Vagina (tissue), 1 donor: ENCODE data around the gene FGD5.

- PRO-cap, result no peak
- RAMPAGE, long total RNA, result start-site peak on the plus strand at chr3:13570904-13571072, 309 reads
Observed at GRCh38 chr3:13570420-13571501, 21.8 kb downstream of the FBLN2 start.

DNA sequence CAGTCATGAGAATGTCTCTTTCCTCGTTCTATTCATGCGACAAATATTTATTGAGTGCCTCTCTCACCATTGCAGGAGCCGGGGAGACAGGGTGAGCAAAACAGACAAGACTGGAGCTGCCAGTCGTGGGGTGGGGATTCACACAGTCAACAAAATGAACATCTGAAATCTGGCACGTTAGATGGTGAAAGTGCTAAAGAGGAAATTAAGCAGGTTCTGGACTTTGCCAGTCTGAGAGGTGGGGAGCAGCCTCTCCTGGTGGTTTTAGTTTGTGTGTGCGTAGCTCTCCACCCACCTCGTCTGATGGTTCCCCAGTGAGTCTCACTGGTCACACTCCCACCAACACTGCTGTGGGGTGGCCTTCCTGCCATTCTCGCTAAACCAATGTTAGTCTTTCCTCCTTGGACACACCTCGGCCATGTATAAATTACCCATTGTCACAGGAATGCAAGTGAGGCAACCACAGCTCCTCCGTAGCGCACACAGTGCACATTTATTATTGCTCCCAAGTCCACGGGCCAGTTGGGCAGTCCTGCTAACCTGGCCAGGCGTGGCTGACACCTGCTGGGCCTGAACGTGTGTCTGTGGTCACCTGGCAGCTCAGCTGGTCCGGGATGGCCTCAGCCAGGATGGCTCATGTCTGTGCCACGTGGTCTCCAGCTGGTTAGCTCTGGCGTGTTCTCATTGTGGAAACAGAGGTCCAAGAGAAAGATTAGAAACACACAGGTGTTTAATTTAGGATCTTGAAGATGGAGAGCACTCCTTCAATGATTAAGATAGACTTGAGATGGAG lies 31.6 kb downstream of the FBLN2 start:
- PRO-cap, result no peak
- RAMPAGE, long total RNA, result no peak

GRCh38 chr3:14016719-14017752 lies 107.6 kb downstream of the CHCHD4 start:
- PRO-cap, result no peak
- RAMPAGE, long total RNA, result start-site peak on the plus strand at chr3:14017482-14017498, 73 reads

DNA sequence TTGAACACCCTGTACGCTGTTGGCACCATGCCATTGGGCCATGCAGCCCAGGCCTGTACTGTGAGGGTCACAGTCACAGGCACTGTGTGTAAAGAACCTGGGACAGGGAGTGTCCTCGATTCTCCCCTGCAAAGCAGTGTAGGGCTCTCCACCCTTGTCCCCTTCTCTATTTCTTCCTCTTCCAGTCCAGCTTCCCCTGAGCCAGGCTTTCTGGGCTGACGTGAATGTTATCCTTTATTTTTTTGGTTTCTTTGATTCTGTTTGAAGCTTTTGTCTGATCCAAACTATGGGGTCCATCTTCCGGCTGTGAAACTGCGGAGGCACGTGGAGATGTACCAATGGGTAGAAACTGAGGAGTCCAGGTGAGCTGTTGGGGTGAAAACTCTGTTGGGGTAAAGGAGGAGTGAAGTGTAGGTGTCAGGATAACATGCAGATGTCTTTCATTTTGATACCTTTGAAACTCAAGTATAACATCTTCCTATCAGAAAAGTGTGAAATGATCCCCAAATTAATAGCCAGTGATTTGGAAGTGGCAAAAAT lies 6.5 kb downstream of the TMEM43 start:
- PRO-cap, result no peak
- RAMPAGE, long total RNA, result no peak

- PRO-cap, result no peak
- RAMPAGE, long total RNA, result no peak
Observed at GRCh38 chr3:14224720-14225977, 46.5 kb downstream of the LSM3 start.

GRCh38 chr3:14319464-14320060 lies 82.8 kb upstream of the SLC6A6 start:
- PRO-cap, result no peak
- RAMPAGE, long total RNA, result no peak

DNA sequence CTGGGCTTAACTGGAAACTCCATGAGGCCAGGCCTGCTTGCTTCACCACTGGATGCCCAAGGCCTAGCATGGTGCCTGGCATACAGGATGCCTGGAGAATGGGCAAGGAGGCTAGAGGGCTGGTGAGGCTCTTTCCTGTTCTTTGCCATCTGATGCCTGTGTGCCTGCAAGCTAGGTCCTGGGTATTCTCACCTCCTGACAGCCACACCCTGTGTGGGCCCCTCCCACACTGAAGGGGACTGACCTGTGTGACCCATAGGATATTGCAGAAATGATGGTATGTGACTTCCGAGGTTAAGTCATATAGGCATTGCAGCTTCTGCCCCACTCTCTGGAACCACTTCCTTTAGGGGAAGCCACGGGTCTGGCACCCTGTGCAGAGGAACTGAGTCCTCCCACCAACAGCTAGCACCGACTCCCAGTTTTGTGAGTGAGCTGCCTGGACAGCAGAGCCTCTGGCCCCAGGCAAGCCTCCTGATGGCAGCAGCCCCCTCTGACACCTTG lies 24.7 kb upstream of the SLC6A6 start:
- PRO-cap, result no peak
- RAMPAGE, long total RNA, result no peak

DNA sequence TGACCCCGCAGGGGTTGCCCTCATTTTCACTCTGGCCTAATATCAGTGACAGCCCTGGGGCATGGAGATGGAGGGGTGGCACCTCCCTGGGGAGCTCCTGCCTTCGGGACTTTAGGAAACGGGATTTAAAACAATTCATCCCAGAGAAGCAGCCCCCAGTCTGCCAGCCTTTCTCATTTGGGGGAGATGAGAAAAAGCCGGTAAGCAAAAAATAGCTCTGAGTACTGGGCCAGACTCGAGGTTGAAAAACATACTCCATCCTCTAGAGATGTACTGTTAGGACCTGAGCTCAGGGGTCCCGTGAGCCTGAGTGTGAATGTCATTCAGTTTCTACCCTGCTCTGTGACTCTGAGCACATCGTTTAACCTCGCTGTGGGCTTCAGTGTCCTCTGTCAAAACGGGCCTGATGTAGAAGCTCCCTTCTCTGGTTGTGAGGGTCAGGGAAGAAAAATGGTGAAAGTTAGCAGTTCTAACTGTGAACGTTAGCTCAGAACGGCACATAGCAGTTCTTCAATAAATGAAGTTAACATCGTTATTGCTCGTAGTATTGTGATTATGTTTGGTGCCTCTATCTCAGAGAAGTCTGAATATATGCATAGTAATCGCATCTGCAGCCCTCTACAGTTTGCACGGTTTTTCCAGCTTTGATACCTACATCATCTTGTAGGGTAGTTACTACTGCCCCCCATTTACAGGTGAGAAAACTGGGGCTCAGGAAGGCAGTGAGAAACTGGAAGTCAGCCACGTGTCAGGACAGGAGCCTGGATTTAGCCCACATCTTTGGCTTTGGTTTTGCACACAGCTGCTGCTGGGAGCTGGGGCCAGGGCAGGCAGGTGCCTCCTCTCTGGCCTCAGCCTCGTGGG lies 18.9 kb downstream of the SLC6A6 start:
- PRO-cap, result no peak
- RAMPAGE, long total RNA, result no peak

- PRO-cap, result no peak
- RAMPAGE, long total RNA, result no peak
Observed at GRCh38 chr3:14431417-14431907, 29.1 kb downstream of the SLC6A6 start.

DNA sequence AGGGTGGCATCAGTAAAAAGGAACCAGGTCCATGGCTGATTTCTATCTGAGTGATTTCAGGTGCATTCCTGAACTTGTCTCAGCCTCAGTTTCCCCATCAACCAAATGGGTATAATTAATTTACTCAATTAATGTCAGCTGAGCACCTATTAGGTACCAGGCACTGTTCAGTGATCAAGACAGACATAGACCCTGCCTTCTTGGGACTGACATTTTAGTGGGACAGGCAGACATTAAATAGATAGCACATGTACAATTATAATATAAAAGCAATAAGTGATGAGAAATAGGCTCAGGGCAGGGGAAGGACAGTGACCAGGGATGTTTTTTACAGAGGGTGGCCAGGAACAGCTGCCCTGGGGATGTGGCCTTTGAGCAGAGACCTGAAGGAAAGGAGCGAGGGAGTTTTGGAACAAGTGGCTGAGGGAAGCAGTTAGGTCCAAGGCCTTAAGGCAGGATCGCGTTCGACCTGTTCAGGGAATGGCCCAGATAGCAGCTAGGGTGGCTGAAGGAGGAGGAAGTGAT lies 51.1 kb downstream of the SLC6A6 start:
- PRO-cap, result no peak
- RAMPAGE, long total RNA, result no peak

GRCh38 chr3:14486263-14486722 lies 53.8 kb downstream of the GRIP2 start:
- PRO-cap, result no peak
- RAMPAGE, long total RNA, result no peak

DNA sequence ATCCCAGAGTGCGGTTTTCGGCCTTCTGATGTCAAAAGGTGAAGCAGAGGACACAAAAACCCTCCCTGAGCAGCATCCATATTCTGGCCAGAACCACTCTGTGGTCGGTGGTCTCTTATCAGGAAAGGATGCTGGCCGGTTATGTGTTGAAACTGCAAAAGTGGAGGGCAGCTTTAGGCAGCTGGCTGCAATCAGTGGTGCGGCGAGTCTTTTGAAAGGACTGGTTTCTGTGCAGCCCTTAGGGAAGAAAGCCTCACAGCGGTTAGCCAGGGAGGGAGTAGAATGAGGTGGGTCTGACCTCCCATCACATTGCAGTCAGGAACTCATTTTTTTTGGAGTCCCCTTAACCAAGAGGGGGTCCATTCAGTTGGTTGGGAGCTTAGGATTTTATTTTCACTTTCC lies 34.6 kb upstream of the CCDC174 start:
- PRO-cap, result no peak
- RAMPAGE, long total RNA, result no peak

DNA sequence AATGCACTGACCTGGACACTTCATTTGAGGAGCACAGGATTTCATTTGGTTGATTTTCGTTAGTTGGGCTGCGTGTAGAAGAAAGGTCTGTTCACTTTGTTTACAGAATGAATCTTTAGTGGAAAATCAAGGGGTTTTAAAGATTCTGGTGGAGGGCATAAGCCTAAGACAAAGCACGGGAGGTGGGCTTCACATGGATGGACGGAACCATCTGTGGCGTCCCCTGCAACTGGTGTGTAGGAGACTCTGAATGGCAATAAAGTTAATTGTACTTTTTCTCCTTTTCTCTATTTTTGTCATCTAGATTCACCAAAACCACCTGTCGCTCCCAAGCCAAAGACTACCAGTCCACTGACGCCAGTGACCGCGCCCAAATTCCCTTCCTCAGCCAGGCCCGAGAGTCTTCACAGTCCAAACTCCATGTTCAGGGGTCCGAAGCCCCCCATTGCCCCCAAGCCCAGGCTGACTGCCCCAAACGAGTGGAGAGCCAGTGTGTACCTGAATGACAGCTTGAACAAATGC lies at the start of gene FGD5:
Gene FGD5, plus strand, starts transcription at position 311 of the 522 bp plus-strand sequence.
- PRO-cap, result no peak
- RAMPAGE, long total RNA, result no peak

- PRO-cap, result no peak
- RAMPAGE, long total RNA, result start-site peak on the plus strand at chr3:14819507-14819658, 28 reads
Observed at GRCh38 chr3:14819208-14819884, 584 bp downstream of the FGD5 start.

- PRO-cap, result bidirectional peak, plus-strand start at chr3:14877221, minus-strand start at chr3:14877161
- RAMPAGE, long total RNA, result no peak
Observed at GRCh38 chr3:14876970-14877696, 58.4 kb downstream of the FGD5 start.

DNA sequence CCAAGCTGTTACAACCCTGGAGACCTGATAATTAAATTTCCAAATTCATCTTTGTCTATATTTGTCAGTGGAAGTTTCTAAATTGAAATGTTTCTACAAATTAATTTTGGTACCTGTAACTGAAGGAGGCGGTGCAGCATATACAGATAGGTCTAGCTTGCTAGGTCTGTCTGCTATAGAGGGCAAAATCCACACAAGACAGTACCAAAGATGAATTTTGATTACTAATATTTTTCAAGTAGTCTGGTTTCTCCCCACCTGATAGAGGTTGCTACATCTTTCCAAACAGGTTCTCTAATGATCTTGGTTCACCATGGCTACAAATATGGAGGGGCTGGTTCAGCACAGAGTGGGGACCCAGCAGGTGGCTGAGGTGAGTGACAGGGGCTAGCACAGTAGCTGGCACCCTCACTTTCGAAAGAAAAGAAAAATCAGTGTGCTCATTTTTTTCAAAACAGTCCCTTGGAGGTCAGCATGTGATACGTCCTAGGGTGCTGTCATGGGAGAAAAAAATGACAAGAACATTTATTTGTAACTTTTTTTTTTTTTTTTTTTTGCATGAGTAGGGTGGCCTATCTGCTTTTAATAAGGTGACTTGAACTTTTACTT lies 14.8 kb downstream of the NR2C2 start:
- PRO-cap, result no peak
- RAMPAGE, long total RNA, result no peak

- PRO-cap, result no peak
- RAMPAGE, long total RNA, result start-site peak on the plus strand at chr3:15020764-15020823, 21 reads
Observed at GRCh38 chr3:15020707-15020949, 44.5 kb downstream of the MRPS25 start.

- PRO-cap, result no peak
- RAMPAGE, long total RNA, result start-site peak on the plus strand at chr3:15032794-15032886, 11 reads
Observed at GRCh38 chr3:15032432-15033020, 32.6 kb downstream of the MRPS25 start.

DNA sequence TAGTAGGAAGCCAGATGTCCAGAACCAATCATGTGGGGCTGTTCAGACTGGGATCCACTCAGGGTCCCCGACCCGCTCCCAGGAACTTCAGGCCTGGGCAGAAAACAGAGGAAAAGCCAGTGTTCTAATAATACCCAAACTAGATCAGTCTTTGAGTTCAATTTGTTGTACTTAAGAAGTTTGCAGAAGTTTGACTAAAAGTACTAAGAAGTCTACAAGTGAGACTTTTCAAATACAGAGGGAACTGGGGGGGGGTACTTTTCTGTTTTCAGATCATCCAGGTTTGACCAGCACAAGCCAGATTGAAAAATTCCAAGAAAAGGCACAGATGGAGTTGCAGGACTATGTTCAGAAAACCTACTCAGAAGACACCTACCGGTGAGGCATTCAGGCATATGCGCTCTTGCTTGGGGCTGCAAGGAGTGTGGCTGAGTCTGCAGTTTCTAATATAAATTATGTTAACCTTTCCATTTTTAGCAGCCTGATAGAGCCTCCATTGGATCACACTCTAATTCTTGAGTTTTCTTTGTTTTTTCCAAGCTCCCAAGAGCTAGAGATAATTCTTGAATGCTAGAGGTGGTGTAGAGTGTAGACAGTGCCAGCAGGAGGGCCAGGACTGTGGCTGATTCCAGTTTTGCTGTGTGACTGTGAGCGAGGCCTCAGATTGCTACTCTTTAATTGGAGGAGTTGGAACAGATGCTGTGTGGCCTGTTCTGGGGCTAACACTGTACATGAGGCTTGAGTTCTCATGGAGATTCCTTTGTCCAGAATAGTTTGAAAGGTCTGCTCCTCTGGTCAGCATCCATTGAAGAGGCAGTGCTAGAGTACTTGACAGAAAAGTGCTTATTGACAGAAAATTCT lies 26.0 kb downstream of the MRPS25 start:
- PRO-cap, result no peak
- RAMPAGE, long total RNA, result start-site peak on the plus strand centred at position 140 of the sequence, 181 bp wide, 5 reads; start-site peak on the plus strand centred at position 566 of the sequence, 282 bp wide, 6 reads

GRCh38 chr3:15063169-15063762 lies 1.8 kb downstream of the MRPS25 start:
- PRO-cap, result no peak
- RAMPAGE, long total RNA, result no peak